ENCODE data around the genes WDR64, SDCCAG8, C1orf100 and KIF26B.

- RRBS, result no CpG with 5 or more reads among the region's 3 CpGs
CAGE:
- cytosol, long polyA plus RNA, result no peak
- long polyA plus RNA, result no peak
- nucleus, long polyA plus RNA, result no peak
These were observed at the start of gene WDR64 for GRCh38 chr1:241652089-241652490. Gene WDR64, plus strand, starts transcription at chr1:241652281.

DNA sequence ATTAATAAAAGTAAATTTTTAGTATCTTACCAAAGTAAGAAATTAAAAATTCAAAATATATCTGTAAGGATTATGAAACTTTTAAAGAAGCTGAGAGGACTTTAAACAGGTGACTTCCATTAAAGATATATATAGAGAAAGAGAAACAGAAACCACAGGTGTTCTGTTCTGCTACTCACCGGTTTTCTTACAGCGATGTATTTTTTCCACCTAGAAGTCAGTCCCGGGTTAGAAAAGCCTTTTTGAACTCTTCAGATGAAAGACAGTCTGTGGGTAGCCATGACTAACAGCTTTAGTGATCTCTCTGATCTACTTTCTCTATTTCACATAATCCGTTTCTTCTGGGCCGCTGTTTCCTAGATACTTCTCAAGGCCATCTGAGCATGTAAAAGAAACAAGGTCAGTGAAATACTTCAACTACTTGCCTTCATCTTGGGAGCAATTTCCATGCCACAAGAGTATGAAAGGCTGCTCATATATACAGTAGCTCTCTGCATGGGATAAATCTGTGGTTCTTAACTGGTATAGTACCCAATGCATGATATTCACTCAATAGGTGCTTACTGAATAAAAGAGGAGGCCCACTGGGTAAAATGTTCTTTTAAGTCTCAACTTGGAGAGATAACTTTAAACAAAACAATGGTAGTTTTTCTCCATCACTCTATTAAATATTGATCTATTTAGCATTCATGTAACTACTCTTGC, 25.2 kb downstream of the WDR64 start:
- RRBS, result no CpG with 5 or more reads among the region's 5 CpGs
CAGE:
- cytosol, long polyA plus RNA, result no peak
- long polyA plus RNA, result no peak
- nucleus, long polyA plus RNA, result no peak

DNA sequence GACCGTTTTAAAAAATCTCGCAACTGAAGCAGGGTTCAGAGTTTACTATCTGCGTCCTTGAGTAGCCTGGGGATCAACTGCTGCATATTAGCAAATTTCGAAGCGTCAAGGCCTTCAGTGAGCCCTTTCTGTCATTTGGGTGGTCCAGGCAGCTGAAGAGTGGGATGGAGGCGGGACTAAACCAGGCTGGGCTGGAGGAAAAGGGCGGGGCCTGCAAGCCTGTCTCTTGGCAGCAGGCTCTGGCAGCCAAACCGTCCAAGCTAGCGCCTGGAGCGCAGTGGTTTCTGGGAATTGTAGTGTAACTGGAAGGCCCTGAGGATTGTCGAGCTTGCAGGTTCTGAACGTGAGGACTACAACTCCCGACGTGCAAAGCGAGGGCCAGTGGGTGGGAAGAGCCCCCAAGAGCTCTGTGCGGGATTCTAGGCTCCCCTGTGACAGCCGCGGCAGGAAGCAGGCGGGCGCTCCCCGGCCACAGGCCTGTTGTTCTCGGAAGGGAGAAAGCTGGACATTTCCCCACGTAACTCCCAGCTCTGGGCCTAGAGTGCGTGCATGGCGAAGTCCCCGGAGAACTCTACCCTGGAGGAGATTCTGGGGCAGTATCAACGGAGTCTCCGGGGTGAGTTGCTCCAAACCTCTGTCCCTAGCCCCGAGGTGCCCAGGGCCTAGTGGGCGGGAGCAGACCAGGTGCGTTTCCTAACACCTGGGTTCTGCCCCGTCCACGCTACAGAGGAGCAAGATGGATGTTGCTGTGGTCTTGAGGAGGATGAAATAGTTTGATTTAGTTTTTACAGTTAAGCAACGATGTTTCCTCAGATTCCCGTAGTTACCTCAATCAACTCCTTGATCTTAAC, at the start of gene SDCCAG8:
Gene SDCCAG8, plus strand, starts transcription at position 417 of the 851 bp plus-strand sequence.
- RRBS, result under 1% methylated on average over 5 of the region's 35 CpGs
CAGE:
- cytosol, long polyA plus RNA, result start-site peak on the minus strand centred at position 162 of the sequence, 89 bp wide, 257 and 293 reads in 2 replicates; start-site peak on the plus strand centred at position 465 of the sequence, 79 bp wide, 751 and 676 reads in 2 replicates
- long polyA plus RNA, result start-site peak on the minus strand centred at position 140 of the sequence, 50 bp wide, 185 and 306 reads in 2 replicates; start-site peak on the plus strand centred at position 462 of the sequence, 86 bp wide, 833 and 698 reads in 2 replicates
- nucleus, long polyA plus RNA, result start-site peak on the minus strand centred at position 120 of the sequence, 43 bp wide, 86 and 339 reads in 2 replicates; start-site peak on the plus strand centred at position 444 of the sequence, 69 bp wide, 311 and 665 reads in 2 replicates

DNA sequence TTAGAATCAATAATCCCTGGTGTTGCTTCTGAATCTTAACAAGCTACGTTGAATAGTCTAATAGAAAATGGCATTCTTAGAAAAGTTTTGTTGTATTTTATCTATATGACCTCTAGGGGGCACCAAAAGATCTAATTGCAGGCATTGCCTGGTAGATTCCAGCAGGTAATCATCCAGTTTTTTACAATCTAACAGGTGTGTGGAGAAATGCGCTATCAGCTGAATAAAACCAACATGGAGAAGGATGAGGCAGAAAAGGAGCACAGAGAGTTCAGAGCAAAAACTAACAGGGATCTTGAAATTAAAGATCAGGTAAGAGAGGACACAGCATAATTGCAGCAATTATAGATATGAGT, 88.2 kb downstream of the SDCCAG8 start:
- RRBS, result no CpG with 5 or more reads among the region's 2 CpGs
CAGE:
- cytosol, long polyA plus RNA, result no peak
- long polyA plus RNA, result no peak
- nucleus, long polyA plus RNA, result start-site peak on the plus strand centred at position 235 of the sequence, 85 bp wide, 46 and 56 reads in 2 replicates

- RRBS, result no CpG with 5 or more reads among the region's 5 CpGs
CAGE:
- cytosol, long polyA plus RNA, result no peak
- long polyA plus RNA, result no peak
- nucleus, long polyA plus RNA, result no peak
These were observed 254.6 kb downstream of the AKT3 start for GRCh38 chr1:243595519-243595814.

DNA sequence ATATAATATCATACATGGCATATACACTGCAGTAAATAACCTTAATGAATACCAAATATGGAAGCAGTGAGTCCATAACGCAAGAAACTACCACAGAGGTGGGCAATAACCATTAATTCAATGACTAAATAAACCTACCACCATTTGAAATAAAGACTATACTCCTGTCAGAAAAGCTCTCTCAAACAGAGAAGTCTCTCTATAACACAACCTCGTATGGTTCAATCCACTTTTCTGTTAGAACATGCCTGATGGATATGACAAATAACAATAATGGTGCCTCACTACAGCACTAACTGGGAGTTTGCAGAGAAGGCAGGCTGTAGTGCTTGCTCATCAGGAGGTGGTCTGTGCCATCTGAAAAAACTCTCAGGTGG, 144.0 kb downstream of the AKT3 start:
- RRBS, result no CpG with 5 or more reads among the region's 2 CpGs
CAGE:
- cytosol, long polyA plus RNA, result no peak
- long polyA plus RNA, result no peak
- nucleus, long polyA plus RNA, result no peak

- RRBS, result no CpG with 5 or more reads among the region's 1 CpG
CAGE:
- cytosol, long polyA plus RNA, result no peak
- long polyA plus RNA, result no peak
- nucleus, long polyA plus RNA, result no peak
These were observed 59.5 kb downstream of the AKT3 start for GRCh38 chr1:243790575-243790892.

GRCh38 chr1:243805111-243806441, 44.5 kb downstream of the AKT3 start:
- RRBS, result no CpG with 5 or more reads among the region's 5 CpGs
CAGE:
- cytosol, long polyA plus RNA, result no peak
- long polyA plus RNA, result no peak
- nucleus, long polyA plus RNA, result no peak

DNA sequence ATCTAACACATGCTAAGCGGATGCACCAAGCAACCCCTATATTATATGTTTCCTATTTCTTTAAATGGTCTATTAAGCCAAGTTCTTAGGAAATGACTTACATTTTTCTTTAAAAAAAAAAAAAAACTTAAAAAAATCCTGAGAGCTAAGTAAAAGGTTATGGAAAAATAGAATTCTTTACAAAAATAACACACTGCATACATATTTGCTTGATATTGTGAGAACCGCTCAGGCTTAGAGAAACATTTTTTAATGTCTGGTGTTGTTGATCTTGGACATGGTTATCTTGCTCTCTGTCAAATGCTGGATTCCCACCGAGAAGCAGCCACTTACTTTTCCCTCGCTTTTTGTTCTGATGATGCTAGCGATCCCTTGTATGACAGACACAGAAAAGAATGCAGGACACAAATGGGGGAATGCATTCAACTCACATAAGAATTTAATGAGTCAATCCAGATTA, 76.6 kb upstream of the AKT3 start:
- RRBS, result no CpG with 5 or more reads among the region's 5 CpGs
CAGE:
- cytosol, long polyA plus RNA, result no peak
- long polyA plus RNA, result no peak
- nucleus, long polyA plus RNA, result no peak

DNA sequence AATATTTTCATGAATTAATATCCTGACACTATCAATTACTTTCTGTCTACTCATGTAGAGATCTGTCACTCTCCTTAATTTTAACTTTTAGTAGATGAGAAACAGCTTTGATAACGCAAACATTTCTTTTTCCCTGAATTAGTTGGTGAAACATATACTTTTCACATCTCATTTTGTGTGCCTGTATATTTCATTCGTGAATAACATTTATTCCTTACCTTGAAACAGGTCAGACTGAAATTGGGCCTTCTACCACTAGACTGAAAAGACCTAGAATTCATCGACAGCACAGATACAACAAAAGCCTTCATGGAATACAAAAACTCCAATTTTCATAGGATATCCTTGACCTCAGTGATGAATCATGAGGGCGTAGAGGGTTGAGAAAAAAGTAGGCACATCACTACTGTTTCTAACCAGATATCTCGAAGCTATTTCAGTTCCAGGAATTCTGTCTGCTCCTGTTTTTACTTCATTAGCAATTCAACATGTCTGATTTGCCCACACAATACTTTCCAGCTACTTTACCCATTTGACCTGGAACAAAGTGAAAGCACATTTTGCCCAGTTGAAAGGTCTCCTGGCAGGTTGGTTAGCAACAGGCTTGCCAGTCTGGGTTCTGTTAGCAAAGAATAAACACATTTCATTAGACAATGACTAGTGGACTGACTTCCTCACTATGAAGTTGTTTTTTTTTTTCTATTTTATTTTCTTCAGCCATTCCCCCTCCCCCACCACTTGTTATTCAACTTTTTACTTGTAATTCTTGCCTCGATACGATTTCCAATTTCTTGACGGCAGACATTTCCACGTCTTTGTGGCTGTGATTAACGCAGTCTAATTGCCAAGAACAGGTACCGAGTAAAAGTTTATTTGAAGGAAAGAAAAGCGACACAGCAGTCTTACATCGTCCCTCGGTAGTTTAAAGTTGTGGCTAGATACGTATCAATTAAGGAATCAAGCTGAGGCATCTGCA, 4.1 kb upstream of the ZBTB18 start:
- RRBS, result no CpG with 5 or more reads among the region's 15 CpGs
CAGE:
- cytosol, long polyA plus RNA, result no peak
- long polyA plus RNA, result no peak
- nucleus, long polyA plus RNA, result no peak

DNA sequence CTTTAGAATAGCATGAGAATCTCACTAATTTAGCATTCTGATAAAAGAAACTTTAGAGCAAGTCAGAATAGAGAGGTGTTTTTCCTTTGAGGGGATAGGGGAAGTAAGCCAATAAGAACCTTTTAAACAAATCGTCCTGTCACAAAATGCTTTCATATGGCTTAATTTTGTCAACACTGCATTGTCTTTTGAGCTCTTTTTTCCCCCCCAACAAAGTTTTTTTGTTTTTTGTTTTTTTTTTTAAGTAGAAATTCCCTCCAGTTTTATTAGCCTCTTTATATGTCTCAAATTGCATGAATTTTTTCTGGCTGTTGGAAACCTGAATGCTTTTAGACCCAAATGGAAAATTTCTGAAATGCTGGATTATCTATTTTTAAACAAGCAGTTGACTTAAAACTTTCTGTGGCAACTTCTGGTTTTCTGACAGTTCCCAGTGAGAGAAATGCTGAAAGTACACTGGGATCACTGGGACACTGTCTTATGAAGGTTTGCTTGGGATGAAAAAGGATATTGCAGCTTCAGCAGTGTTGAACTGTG, 4.5 kb downstream of the ZBTB18 start:
- RRBS, result no CpG with 5 or more reads among the region's 1 CpG
CAGE:
- cytosol, long polyA plus RNA, result no peak
- long polyA plus RNA, result no peak
- nucleus, long polyA plus RNA, result start-site peak on the plus strand centred at position 134 of the sequence, 147 bp wide, 140 and 222 reads in 2 replicates

DNA sequence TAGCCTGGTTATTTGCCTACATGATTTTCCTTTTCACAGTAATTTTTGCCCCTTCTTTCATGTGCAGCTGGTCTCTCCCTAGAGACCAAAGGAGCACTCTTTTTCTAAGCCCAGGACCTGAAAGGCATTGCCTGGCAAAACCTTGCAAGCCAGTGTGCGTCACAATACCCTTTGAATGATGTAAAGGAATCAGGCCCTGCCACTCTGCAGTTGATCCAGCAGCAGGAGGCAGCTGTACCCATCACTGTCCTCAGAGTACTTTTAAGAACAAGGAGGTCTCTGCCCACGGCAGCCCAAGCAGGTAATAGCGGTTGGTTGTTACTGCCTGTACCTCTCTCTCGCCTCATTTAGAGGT, at the start of gene C1orf100:
Gene C1orf100, plus strand, starts transcription at position 202 of the 355 bp plus-strand sequence.
- RRBS, result no CpG with 5 or more reads among the region's 4 CpGs
CAGE:
- cytosol, long polyA plus RNA, result no peak
- long polyA plus RNA, result no peak
- nucleus, long polyA plus RNA, result no peak

GRCh38 chr1:244362097-244362791, 9.8 kb downstream of the C1orf100 start:
- RRBS, result no CpG with 5 or more reads among the region's 5 CpGs
CAGE:
- cytosol, long polyA plus RNA, result no peak
- long polyA plus RNA, result no peak
- nucleus, long polyA plus RNA, result no peak

DNA sequence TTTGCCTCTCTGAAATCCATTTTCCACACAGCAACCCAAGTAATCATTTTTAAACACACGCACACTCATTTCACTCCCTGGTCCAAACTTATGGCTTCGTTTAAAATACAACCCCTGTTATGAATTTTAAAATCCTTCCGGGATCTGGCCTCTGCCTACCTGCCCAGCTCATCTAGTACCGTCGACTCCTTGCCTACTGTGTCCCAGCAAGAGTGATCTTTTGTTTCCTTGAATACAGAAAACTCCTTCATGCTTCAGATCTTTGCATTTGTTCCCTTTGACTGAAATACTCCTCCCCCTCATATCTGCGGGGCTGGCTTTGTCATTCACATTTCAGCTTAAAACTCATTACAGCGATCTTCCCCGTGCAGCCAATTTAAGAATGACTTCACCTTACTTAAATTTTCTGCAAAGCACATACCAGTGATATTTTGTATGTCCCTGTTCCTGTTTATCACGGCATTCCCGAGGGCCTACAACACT, 1.1 kb upstream of the DESI2 start:
- RRBS, result no CpG with 5 or more reads among the region's 10 CpGs
CAGE:
- cytosol, long polyA plus RNA, result no peak
- long polyA plus RNA, result no peak
- nucleus, long polyA plus RNA, result no peak

DNA sequence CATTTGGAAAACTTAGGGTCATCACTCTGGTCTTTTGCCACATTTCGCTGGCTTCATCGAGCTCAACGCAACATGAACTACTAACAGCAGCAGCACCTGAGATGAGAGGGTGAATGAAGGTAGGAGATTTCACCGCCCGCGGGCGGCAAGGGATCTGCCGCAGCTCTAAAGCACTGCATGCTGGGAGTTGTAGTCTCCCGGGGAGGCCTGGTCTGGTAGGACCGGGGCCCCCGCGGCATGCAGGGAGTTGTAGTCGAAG, 442 bp upstream of the DESI2 start:
- RRBS, result no CpG with 5 or more reads among the region's 13 CpGs
CAGE:
- cytosol, long polyA plus RNA, result no peak
- long polyA plus RNA, result no peak
- nucleus, long polyA plus RNA, result no peak

DNA sequence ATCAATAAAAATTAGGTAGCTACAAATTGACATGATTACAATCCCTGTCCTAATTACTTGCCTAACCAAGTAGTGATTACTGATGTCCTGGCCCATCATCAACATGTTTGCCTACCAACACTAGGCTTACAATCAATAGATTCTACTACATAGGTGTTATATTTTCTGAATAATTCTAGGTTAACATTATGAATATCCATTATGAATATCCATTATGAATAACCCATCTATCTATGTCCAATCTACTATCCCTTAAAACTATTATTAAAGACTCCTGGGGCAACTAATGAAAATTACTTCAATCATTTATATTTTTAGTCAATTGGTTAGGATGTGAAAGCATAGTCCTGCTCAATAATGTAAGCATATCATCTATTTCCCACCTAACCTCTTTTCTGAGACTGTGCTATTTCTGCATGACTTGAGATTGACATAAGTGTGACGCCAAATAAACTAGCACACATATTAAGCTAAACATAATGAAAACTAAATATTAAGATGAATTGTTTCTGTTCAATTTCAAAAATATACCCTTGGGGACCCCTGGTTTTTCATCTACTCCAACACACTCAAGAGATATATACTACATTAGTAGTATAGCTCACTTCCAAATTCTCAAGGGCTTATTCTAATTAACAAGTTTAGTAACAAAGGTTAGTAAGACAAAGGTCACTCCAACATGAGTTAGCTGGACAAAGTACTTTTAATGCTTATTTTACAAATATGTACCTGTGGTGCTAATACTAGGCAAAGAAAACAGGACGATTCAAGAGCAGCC, 14.3 kb downstream of the COX20 start:
- RRBS, result no CpG with 5 or more reads among the region's 2 CpGs
CAGE:
- cytosol, long polyA plus RNA, result no peak
- long polyA plus RNA, result no peak
- nucleus, long polyA plus RNA, result no peak

DNA sequence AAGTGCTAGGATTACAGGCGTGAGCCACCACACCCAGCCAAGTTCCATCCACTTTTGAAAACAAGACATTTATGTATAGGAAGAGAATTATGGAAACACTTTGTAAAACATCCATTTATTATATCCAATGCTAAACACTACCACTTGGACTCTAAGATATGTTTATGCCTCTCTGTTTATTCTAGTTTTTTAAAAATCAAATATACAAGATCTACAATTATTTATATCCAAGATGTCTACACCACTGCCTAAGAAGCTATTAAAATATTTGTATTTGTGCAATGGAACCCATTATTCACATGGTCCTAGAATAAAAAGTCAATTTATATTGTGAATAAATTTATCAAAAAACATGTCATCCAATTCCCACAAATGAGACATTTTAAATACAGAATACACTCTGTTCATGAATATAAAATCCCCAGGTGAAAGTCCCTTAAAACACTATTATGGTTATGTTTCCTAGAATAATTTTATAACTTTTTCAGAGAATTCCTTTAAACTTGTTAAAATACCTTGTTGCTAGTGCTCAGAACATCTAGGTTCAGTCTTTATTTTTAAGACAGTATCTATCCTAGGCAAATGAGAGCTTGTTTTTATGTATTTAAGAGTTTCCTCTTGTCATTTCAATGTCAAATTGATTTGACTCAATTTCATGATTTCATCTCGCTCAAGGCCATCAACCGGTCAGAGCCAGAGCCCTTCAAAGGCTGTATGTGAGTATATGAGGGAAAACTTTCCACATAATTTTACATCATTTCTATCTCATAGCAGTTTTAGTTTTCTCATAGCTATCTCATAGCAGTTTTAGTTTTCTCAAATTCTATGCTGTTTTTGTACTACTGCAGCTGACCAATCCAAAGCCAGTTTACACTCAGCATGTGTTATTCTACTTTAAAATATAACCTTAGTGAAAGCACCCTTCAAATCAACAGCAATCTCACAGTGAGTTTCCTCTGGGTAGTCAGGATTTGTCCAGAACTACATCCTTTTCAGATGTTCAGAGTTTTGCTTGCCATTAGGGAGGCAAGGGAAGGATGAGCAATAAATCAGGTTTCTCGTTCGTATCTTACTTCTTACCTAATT, 12.9 kb downstream of the HNRNPU start:
- RRBS, result no CpG with 5 or more reads among the region's 5 CpGs
CAGE:
- cytosol, long polyA plus RNA, result no peak
- long polyA plus RNA, result no peak
- nucleus, long polyA plus RNA, result no peak

GRCh38 chr1:244859171-244859613, 5.2 kb downstream of the HNRNPU start:
- RRBS, result no CpG with 5 or more reads among the region's 4 CpGs
CAGE:
- cytosol, long polyA plus RNA, result no peak
- long polyA plus RNA, result no peak
- nucleus, long polyA plus RNA, result no peak

GRCh38 chr1:244865516-244865783, 1.1 kb upstream of the HNRNPU start:
- RRBS, result no CpG with 5 or more reads among the region's 4 CpGs
CAGE:
- cytosol, long polyA plus RNA, result no peak
- long polyA plus RNA, result no peak
- nucleus, long polyA plus RNA, result no peak

DNA sequence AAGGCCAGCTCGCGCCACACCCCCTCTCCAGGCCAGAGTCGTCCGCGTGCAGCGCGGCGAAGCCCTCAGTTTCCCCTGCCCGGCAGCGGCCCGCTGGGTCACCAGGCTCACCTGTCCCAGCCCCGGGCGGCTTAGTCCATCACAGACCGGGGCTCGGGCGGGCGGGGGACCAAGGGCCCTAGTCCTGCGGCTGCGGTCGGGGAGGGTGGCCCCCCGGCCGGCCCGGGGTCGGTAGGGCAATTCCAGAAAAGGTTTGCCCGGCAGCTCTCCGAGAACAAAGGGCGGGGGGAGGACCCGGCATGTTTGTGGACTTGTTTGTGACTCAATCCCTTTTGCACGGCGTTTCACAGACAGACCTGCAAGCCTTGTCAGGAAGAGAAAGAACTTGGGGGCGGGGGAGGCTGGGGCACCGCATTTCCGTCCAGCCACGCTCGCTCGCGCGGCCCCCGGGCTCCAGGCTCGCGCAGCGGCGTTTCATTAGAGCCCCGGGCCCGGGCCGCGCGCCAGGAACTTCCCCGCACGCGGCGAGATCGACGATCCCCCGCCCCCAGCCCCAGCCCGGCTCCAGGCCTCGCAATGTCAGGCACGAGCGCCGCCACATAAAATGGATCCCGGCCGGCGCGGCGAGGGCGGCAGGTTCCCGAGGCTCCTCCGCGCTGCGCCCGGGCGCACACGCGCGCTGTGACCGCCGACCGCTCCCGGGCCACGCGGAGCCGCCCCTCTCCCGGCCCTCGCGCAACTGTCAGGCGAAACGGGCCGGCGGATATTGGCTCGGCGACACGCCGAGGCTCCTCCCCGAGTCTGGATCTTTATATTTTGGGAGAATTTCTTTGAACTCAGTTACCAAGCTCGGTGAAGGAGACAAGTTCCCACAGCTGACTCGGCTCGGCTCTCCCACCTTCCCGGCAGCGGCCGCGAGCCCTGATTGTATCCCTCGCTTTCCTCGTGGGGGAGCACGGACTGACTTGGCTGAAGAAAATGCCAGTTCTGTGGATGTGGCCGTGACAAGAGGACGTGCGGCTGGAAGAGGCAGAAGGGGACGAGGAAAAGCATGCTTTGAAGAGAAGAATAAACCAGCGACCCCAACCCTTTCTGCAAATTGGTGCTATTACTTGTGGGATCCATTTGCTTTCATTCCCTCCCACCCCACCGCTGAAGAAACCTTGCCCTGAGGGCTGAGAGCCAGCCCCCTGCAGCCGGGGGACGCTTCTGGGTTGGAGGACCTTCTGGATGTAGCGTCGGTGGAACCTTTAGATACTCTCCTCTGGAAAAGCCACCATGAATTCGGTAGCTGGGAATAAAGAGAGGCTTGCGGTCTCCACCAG, at the start of gene KIF26B:
Gene KIF26B, plus strand, starts transcription at position 839 of the 1,325 bp plus-strand sequence.
- RRBS, result 1% methylated on average over 47 of the region's 116 CpGs
CAGE:
- cytosol, long polyA plus RNA, result no peak
- long polyA plus RNA, result no peak
- nucleus, long polyA plus RNA, result no peak